ENCODE data around the gene PLEKHM3.

- RRBS: no CpG with 5 or more reads among the region's 3 CpGs
Measured at GRCh38 chr2:206071424-206072296, 14.3 kb downstream of the INO80D start.

DNA sequence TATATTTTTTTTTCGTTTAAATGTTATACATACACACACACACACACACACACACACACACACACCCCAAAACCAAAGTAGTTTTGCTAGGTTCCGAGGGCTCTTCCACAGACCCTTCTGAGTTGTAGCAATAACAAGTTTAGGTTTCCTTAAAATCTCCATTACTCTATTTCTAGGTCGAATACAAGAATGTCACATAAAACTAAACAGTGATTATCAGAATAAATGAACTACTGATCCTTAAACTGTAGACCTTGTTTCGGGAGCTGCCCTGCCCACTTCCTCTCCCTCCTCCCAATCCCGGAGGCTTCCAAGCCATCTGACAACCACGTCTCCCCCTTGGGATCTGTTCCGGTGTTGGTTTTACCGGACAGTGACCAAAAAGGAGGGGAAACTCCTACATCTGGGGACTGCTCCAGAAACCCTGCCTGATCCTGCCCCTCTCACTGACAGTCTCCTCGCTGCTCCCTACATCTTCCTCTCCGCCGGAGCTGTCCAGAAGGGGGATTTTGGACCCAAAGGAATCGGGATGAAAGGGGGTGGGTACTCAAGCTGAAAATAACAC lies 1.7 kb downstream of the INO80D start:
- RRBS: 1% methylated on average over 5 of the region's 12 CpGs

DNA sequence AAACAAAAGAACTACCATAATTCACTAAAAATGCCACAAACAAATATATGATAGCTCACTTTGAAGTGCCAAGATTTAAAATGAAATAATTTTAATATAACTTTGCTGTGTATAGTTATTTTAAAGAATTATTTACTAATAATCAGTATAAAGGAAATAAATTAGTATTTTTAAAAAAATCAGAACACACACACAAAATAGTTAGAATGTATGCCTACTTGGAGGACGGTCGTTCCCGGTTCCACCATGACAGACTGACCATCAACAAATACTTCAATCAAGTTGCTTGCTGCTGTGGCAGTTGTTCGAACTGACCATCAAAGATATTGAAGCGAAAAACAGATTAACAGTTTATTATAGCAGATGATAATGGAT lies 7.1 kb downstream of the NDUFS1 start:
- RRBS: no CpG with 5 or more reads among the region's 5 CpGs

DNA sequence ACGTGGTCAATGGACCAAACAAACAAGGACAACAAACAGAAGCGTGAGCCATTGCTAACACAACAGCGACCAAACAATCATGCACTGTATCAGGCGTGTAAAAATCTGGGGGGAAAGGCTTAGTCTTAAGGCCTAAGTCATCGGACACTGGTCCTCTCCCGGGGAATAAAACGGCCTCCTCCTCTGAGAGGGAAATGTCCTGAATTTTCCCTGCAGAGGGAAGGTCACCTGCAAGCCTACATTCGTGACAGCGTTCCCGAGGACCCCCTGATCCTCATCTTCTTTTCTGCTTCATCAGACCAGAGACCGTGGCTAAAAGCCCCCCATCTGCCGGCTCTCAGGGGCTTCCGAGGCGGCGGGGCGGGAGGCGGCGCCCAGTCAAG lies 397 bp downstream of the NDUFS1 start:
- RRBS: no CpG with 5 or more reads among the region's 18 CpGs

- RRBS: no CpG with 5 or more reads among the region's 1 CpG
Measured at GRCh38 chr2:206791528-206791764, 26.0 kb downstream of the FASTKD2 start.

GRCh38 chr2:207155979-207156378 lies 9.8 kb downstream of the KLF7 start:
- RRBS: no CpG with 5 or more reads among the region's 7 CpGs

- RRBS: no CpG with 5 or more reads among the region's 1 CpG
Measured at GRCh38 chr2:207157884-207158255, 7.9 kb downstream of the KLF7 start.

DNA sequence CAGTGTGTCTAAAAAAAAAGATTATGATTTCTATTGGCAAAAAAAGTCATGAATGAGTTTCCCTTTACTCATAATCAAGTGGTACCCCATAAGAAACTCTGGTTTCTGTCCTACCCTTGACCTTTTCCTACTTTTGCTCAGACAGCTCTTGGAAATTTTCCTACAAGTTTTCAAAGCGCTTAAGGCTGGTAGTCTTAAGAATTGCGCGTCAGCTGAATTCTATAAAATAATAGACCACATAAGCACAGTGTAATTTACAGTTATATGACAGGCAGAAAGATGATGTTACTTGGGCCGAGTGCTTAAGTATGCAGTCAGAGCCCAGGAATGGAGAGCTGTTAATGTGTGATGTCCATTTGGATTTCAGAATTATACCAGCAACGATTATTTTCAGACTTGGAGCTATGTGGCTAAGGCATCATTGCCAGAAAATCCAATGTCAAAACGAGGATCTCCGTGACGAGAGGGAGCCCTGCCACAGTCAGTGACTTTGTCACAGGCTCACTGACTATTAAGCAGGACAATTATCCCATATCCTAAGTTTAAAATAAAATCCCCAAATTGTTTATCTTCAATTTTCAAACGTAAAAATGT lies 3.5 kb downstream of the KLF7 start:
- RRBS: no CpG with 5 or more reads among the region's 9 CpGs

GRCh38 chr2:207165354-207165511 lies 515 bp downstream of the KLF7 start:
- RRBS: no CpG with 5 or more reads among the region's 5 CpGs

DNA sequence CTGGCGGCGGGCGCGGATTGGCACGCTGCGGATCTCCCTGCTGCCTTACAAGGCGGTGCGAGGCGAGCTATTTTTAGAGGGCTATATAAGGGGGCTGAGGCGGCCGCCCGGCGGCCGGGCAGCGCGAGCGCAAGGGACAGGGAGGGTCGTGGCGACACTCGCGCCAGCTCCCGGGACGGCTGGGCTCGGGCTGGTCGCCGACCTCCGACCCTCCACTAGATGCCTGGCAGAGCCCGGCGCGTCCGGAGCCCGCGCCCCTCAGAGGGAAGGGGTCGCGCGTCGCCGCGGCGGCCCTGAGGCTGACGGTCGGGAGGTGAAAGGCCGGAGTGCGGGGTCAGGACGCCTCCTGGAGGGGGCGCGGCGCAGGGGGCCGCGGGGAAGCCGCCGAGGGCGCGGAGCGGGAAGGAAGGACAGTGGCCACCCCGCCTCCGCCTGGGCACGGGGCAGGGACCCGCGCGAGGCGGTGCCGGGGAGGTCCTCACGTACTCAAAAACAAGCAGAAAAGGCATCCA lies 579 bp upstream of the KLF7 start:
- RRBS: 1% methylated on average over 18 of the region's 64 CpGs

DNA sequence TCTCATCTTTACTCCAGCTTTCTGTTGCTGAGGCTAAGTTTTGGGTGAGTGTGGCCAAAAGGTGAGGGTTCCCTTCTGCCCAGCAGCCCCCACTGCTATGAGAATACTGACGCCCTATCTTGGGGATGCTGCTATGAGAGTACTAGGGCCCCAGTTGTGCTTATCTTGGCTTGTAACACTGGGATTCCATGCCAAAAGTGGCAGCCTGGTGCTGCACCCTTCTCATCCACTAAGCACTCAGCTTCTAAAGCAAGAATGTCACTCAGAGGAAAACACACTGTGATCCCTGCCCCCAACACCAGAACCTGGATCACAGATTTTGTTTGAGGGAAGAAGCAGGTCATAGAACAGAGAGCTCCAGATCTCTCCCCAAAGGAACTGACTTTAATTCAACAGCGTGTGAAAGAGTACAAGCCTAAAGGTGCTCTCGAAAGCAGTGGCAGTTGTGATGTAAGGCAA lies 130.8 kb upstream of the KLF7 start:
- RRBS: no CpG with 5 or more reads among the region's 3 CpGs

DNA sequence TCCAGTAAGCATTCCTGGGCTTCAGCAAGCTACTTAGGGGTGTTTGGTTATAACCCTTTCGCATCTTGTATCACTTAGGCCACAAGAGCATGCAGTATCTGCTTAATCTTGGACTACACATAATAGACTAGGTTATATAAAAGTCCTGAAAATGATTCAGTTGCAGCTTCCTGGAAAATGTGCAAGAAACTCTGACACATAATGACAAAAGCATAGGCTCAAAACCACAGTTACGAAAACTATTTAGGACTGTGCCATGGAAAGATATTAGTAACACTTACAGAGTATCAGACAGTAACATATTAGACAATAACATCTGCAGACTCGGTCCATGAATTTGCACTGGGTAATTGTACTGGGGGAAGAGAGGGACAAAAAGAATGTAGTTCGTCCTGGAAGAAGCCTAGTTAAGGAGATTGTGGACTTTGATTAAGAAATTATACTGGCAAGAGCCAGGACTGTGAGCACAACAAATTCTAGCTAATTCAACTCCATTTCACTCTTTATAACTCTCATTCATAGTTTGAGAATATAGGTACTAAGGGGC lies 15.8 kb upstream of the CREB1 start:
- RRBS: no CpG with 5 or more reads among the region's 4 CpGs

DNA sequence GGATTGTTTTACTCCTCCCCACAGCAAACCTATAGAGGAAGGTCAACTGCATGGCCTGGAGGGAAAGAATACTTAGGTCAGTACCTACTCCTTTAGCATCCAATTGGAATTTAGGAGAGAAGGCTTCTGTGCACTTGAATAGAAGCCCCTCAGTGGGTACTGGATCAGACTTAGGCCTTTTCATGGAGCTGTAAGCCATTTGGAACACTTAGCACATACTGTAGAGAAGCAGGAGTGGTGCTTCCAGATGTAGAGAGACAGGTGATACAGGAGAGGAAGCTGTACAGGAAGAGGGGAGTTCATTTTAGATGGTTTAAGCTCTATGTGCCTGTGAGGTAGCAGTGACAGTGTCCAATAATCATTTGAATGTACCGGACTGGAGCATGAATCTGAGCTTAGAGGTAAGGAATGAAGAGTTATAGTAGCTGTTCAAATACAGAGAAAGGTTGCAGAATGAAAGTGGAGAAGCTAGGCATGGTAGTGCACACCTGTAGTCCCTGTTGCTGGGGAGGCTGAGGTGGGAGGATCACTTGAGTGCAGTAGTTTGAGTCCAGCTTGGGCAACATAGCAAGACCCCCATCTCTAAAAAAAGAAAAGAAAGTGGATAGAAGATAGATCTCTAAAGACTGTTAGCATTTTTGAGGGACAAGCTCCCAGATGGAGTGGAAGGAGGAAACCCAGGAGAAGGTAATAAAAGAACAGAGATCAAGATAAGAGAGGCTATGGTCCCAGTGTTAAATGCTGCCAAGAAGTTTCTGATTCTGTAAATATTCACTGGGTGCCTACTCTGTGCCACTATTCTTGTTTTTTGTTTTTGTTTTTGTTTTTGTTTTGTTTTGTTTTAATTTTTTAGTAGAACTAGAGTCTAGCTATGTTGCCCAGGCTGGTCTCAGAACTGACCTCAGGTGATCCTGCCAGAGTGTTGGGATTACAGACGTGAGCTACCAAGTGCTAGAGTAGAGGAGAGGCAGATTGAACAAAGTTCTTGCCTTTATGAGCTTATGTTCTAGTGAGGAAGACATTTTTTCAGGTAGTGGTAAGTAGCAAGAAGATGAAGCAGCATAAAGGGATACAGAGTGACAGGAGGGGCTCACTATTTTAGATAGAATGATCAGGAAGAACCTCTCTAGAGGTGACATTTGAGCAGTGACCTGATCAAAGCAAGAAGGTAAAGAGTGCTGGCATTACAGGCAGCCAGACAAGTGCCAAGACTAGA lies 26.3 kb downstream of the FZD5 start:
- RRBS: no CpG with 5 or more reads among the region's 2 CpGs

DNA sequence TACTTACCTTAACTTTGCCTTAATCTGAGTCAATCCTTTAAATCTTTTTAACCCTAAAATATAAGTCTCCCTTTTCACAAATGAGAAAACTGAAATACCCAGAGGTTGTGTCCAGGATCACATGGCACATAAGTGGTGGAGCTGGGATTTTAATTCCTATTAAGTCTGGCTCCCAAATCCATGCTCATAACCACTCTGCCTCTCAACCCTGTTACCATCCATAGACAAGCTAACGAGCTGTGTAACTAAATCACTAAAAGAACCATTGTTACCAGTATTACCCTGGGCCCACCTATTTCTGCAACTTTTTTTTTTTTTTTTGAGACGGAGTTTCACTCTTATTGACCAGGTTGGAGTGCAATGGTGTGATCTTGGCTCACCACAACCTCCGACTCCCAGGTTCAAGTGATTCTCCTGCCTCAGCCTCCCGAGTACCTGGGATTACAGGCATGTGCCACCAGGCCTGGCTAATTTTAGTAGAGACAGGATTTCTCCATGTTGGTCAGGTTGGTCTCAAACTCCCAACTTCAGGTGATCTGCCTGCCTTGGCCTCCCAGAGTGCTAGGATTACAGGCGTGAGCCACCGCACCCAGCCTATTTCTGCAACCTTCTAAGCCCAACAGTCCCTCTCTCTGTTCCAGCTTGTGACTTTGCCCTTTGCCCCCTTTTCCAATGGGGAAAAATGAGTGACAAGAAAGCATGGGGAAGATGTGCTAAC lies 8.6 kb downstream of the FZD5 start:
- RRBS: no CpG with 5 or more reads among the region's 6 CpGs

DNA sequence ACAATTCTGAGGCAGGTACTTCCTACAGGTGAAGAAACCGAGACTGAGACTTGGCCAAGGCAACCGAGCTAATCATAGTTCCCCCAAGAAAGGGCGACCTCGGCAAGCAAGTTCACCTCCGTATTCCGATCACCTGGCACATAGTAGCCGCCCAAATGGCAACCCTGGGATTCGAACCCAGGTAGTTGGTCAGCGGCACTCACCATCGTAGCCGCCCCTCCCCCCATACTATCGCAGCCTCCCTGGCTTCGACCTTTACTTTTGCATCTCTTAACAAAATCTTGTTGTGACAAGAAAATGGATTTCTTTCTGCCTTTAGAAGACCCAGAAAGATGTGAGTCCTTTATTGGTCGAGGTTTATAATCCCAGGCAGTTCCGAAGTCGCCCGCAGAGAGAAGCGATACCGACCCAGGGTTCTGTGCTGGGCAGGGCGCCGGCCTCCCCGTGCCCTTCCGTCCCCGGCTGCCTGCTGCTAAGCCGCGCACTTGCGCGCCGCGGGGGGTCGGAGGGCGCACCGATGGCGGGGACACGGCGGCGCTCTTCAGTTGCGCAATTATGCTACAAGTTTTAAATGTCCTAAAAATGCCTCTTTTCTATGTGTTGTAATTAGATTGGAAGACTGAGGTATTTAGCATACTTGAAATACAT lies 1.2 kb upstream of the FZD5 start:
- RRBS: no CpG with 5 or more reads among the region's 38 CpGs

DNA sequence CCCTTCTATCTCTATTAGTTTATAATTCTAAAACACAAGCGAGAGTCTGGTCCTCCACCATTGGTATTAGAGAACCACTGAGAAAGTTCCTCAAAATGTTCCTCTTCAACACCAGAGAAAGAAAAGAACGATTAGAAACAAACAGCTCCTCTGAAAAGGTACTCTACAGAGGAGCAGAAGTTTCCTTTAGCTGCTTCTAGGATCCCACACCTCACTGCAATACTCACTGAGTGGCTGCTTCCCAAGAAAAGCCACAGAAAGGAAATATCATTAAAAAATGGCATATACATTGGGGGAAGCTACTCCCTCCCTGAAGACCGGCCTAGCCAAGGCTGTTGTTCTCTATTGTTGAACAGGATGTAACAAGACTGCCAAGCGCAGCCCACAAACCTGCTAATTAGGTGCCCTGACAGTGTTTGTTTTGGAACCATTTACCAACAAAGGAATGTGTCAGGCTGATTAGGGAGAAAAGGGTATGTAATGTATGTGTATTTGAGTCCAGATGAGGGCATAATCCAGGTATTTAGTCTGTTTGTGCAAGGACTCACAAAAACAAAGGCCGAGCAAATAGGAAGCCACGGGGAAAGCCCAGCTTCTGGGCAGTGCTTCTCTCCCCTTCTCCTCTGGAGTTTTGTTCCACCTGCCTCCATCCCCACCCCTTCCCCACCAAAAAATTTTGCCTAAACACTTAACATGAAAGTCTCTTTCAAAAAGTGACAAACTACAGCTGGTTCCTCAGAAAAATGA lies 78.0 kb upstream of the FZD5 start:
- RRBS: no CpG with 5 or more reads among the region's 6 CpGs

- RRBS: no CpG with 5 or more reads among the region's 3 CpGs
Measured at GRCh38 chr2:207926106-207926534, 99.2 kb downstream of the PLEKHM3 start.

- RRBS: no CpG with 5 or more reads among the region's 33 CpGs
Measured at GRCh38 chr2:207930366-207931320, 94.7 kb downstream of the PLEKHM3 start.

GRCh38 chr2:208024756-208025840 lies at the start of gene PLEKHM3:
TSS of gene PLEKHM3 (minus strand) at chr2:208025527.
- RRBS: 3% methylated on average over 21 of the region's 42 CpGs

DNA sequence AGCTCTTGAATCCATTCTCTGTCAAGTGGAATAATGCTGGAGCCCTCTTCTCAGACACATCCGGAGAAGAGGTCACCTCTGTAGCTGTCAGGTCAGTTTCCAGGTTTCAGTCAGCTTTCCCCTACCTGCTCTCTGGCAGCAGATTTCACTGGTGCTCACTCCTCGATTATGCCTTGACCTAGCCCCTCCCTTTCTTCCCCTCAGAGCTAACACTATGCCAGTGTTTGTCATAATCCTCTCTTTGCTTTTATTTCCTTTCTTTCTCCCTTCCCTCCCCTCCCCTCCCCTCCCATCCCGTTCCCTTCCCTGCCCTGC lies 22.5 kb upstream of the PLEKHM3 start:
- RRBS: no CpG with 5 or more reads among the region's 3 CpGs